Measurements from ENCODE around the genes MMP27, DCUN1D5, CASP4 and RAB39A.

- PRO-cap: no peak
Observed at GRCh38 chr11:102461054-102461515, 8.5 kb upstream of the TMEM123 start.

DNA sequence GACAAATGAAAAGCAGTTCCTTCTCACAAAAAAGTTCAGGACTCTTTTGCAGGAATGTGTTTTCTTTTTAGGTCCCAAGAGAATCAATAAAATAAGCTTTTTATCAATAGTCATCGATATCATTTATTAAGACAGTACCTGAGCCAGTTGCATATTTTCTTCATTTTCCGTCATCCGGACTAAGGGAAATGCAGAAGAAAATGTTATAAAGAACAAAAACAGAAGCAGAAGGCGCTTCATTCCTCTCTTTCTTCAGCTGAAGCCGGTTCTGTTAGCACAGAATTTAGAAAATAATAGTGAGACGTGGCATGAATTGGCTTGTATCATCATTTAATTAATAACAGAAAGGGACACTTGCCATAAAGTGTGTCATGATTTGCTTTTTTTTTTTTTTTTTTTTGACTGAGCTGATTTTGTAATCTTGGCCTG, at the start of gene MMP27:
MMP27 (minus strand) TSS at position 295 of the 429 bp plus-strand sequence.
- PRO-cap: no peak

DNA sequence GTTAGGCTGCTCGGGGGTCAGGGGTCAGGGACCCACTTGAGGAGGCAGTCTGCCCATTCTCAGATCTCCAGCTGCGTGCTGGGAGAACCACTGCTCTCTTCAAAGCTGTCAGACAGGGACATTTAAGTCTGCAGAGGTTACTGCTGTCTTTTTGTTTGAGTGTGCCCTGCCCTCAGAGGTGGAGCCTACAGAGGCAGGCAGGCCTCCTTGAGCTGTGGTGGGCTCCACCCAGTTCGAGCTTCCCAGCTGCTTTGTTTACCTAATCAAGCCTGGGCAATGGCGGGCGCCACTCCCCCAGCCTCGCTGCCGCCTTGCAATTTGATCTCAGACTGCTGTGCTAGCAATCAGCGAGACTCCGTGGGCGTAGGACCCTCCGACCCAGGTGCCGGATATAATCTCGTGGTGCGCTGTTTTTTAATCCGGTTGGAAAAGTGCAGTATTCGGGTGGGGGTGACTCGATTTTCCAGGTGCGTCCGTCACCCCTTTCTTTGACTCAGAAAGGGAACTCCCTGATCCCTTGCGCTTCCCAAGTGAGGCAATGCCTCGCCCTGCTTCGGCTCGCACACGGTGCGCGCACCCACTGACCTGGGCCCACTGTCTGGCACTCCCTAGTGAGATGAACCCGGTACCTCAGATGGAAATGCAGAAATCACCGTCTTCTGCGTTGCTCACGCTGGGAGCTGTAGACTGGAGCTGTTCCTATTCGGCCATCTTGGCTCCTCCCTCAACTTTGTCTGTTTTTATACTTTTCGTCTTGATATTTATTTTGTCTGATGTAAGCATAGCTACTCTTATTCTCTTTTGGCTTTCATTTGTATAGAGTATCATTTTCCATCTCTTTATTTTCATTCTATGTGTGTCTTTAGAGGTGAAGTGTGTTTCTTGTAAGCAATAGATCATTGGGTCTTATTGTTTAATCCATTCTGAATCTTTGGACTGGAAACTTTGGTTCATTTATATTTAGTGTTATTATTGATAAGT, 22.3 kb upstream of the MMP8 start:
- PRO-cap: unidirectional peak, plus-strand start at position 340 of the sequence; unidirectional peak, minus-strand start at position 532 of the sequence; unidirectional peak, minus-strand start at position 736 of the sequence

DNA sequence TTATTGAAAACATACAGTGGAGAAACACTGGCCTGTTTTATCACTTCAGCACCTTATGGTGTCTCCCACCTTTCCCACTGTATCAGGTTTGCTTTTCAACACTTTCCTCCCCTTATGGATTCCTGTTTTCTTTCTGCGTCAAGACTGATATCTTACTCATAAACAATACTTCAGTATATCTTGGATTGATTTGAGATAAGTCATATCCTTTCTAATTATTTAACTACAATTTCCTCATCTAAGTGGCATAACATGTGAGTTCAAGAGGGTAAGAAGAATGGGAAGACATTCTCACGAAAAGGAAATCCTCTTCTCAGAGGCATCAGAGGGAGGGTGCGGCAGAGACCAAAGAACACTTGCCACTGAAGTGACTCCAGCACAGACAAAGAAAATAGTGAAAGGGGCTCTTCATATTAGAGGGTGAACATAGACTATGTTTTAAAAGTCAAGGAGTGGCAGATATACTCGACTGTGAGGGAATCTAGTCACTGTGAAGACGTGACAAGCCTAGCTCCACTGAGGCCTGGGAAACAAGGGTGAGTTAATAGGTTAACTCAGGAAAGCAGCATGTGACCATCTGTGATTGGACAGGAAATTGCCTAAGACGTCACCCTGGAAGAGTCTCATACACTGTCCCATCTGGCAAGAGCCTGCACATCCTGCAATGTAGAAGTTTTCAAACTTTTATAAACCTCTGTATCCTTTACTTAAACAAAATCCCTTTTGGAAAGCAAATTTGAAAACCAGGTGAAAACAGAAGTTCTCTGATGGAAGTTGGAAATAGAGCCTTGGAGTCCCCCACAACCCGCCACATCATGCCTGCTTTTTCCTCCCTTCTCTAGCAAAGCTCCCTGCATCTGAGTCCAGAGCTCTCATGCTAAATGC, 1.8 kb upstream of the MMP1 start:
- PRO-cap: no peak

DNA sequence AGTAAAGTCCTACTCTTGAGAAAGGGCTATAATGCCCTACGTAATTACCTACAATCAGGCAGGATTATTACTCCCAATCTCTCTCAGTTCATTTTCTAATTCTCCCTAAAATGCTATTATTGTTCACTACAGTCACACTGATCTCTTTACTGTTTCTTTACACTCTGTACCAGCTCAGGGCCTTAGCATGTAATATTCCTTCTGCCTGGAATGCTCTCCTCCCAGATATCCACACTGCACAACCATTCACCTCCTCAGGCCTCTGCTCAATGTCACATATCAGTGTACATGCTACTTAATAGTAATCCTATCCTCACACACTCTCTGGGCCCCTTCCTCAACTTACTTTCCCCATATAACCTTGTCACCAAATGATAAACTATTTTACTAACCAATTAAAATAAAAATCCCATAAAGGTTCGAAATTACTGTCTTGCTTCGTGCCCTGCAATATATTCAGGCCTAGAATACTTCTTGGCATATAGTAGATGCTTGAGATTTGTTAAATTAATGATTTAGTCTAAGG, 35.7 kb downstream of the DCUN1D5 start:
- PRO-cap: no peak

- PRO-cap: bidirectional peak, plus-strand start at chr11:103091962, minus-strand start at chr11:103091647; bidirectional peak, plus-strand start at chr11:103092313, minus-strand start at chr11:103092102; unidirectional peak, minus-strand start at chr11:103092536
Observed at GRCh38 chr11:103091705-103092728, at the start of gene DCUN1D5. Gene DCUN1D5 (minus strand): TSS chr11:103092160.

DNA sequence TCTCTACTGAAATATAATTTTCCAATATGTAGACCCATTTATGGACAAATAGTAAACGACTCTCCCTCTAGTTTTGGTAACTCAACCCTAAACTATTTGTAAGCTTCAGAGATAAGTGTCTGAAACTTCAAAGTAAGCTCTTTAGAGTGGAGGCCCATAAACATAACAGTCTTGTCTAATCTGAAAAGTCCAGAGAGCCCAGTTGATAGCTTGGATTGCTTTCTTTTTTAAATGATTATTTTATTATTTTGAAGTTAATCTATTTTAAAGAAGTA, 307.7 kb upstream of the DDI1 start:
- PRO-cap: no peak

DNA sequence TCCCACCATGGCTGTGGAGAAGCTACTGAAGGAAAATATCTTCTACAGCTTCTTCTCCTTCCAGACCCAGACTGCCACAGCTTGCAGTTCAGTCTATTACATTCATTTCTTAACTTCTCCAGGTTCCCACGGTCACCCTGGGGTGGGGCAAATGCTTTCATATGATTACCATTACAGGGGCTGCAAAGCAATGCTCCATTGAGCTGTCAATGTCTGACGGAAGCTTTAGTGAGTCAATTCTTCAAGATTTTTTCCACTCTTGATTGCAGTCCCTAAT, 233.4 kb upstream of the DDI1 start:
- PRO-cap: no peak

GRCh38 chr11:103849364-103849771, 187.1 kb upstream of the DDI1 start:
- PRO-cap: no peak

- PRO-cap: no peak
Observed at GRCh38 chr11:104917597-104917961, 50.8 kb downstream of the CASP4 start.

DNA sequence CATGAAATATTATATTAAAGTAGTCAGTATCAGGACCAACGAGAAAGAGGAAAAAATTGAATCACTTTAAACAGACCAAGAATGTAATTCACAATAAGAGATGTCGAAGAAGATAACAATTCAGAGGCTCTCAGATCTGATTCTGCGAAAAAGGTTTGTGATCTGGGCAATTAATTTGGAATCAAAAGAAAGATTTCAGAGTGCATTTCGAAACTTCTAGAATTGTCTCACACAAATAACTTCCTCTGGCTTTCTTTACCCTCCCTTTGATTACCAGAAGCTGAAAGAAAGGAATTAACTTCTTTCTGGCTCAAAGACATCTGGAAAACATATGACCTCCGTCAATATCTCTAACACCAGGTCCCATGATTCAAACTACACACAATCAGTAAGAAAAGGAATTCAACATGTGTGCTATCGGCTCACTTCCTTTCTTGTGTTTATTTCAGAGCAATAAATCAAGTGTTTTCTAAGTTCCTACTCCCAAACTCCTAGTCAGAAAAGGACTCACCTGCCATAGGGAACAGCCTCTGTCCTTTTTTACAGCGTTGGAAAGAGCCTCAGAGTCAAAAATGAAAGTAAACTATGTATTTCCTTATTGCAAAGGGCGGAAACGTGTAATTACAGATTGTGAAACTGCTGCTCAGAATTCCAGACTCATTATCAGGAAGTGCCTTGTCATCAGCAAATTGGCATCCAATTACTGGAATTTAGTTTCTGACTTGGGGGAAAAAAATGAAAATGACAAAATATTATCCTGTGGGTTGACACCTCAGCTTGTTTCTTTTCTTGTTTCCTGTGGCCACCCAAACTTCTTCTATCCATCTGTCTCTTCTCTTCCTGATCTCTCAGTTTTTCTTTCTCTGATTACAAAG, at the start of gene CASP4:
CASP4 (minus strand) TSS at position 567 of the 875 bp plus-strand sequence.
- PRO-cap: no peak

DNA sequence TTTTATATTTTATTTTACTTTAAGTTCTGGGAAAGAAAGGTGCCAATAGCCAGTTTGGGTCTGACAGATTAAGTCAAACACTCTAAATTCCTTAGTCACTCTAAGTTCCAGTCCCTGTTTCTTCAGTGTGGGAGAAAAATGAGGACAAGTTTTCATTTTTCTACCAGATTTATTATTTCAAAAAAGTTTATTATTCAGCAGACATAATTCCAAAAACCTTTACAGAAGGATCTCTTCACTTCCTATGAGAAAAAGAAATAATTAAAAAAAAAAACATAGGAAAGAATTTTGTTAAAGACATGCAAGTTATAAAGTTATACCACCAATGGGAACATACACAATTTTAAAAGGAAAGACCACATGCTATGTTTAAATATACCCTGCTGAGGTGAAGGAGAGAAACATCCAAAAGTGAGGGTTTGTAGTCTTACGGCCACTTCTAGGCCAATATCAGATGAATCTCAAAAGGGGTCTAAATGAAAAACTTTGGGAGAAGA, 2.4 kb upstream of the CASP5 start:
- PRO-cap: no peak

DNA sequence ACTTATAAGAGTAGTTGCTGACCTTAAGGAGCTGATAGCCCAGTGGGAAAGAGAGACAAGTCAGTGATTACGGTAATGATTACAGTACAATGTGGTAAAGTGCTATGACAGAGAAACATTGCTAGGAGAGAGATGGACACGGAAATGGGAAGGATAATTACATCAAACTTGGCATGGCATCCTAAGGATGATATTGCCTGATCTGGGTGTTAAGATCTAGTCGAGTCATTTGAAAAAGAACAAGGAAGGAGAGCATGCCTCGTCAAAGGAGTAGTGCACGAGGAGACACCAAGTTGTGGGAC, 7.9 kb downstream of the GRIA4 start:
- PRO-cap: no peak

- PRO-cap: no peak
Observed at GRCh38 chr11:106983357-106983661, 35.0 kb downstream of the GUCY1A2 start.

- PRO-cap: no peak
Observed at GRCh38 chr11:107769031-107769553, 57.2 kb upstream of the SLN start.

- PRO-cap: bidirectional peak, plus-strand start at chr11:107928448, minus-strand start at chr11:107928164; unidirectional peak, plus-strand start at chr11:107928602
Observed at GRCh38 chr11:107928330-107928727, at the start of gene RAB39A. Gene RAB39A (plus strand): TSS chr11:107928448.

DNA sequence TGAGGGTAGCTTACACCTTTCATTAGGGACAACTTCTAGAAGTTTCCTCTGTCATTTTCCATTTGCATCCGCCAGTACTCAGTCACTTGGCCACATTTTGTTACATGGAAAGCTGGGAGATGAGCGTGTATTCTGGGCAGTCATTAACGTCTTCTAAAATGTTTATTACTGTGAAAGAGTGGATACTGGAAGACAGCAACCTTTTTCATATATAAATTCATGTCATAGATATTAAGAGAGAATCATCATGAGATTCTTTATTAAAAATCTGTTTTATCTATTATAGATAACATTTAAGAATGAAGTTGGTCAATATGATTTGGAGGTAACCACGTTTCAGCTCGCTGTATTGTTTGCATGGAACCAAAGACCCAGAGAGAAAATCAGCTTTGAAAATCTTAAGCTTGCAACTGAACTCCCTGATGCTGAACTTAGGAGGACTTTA, 26.1 kb upstream of the ACAT1 start:
- PRO-cap: no peak

- PRO-cap: no peak
Observed at GRCh38 chr11:108224496-108224907, 1.6 kb downstream of the ATM start.

GRCh38 chr11:108572252-108572483, 21.4 kb downstream of the EXPH5 start:
- PRO-cap: no peak

DNA sequence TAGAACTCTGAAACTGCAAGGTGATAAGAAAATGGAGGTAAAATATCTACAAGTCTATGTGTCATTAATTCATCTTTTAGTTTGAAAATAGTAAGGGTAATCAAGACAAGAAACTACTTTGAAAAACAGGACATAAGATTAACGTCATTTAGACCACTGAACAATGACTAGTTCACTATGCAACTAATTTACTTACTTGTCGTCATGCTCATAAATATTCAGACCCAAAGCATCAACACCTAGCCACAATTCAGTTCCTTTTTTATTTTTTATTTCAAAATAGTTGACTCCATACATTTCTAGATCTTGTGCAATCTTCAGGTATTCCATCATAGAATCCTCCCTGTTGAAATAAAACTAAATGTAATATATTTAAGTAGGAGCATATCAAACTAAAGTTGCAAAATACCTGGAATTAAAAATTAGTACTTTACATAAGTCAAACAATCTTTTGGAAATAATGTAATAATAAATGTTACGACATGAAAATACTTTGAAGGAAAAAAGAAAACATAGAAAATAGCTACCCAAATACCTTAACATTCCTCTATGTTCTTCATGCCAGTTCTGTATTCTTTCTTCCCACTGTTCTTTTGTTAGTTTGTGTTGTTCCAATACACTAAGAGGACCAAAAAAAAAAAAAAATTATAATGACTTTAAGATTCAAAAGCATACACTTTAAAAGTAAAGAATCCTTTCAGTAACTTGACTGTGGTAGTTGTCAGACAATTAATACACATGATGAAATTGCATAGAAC, 38.7 kb downstream of the RDX start:
- PRO-cap: no peak